ENCODE measurements around a stretch of chr10.

DNA sequence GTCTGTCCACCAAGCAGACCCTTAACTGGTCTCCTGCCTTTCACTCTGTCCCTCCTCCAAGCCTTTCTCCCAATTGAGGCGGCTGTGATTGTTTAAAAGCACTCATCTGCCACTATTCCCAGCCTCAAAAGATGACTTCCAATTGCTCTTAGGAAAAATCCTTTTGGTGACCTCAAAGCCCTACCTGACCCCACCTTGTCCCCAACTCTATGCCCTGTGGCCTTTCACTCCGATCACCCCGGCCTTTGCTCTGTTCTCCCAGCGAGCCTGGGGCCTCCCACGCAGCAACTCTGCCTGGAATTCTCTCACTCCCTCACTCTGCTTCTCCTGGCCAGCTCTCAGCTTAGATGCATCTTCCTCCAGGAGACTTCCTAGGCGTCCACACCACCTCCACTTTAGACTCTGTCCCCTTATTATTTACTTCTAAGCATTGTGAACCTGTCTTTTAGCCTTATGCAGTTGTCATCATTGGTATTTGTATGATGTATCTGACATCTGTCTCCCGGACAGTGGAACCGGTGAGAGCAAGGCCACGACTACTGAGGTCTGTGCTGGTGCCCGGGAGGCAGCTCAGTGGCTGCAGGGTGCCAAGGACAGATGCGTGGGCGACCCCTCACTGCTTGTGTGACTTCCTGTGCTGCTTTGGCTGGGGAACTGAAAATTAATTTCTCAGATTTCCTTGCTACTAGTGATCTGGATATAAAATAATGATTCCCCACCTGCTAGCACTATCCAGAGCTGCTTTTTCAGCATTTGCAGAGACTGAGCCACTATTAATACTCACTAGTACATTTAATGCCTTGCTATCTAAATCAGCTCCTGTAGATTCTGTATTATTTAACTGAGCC lies 63.0 kb downstream of the PIP4K2A start:
- PRO-cap = no peak

GRCh38 chr10:23362873-23363195 lies 18.2 kb upstream of the C10orf67 start:
- PRO-cap = no peak

- PRO-cap = bidirectional peak, plus-strand start at chr10:24210353, minus-strand start at chr10:24210160
These were observed 1.1 kb downstream of the KIAA1217 start for GRCh38 chr10:24209864-24210554.

GRCh38 chr10:24251248-24252171 lies 42.6 kb downstream of the KIAA1217 start:
- PRO-cap = no peak

DNA sequence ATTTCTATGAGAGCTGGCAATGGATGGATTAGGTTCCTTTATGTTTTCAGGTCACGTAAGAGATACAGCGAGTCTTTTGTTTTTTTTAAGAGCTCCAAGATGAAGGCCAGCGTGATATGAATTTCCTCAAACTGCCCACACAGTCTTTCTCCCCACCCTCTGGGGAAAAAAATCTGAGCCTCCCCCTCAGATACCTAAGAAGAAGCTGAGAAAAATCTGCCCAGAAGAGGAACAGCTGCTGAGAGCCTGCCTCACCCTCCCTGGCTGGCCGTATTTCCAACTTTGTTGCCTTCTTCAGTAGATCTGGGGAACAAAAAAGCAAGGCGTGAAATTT lies 208.1 kb downstream of the KIAA1217 start:
- PRO-cap = no peak

GRCh38 chr10:24467160-24467605 lies 256.5 kb downstream of the ARHGAP21 start:
- PRO-cap = no peak

DNA sequence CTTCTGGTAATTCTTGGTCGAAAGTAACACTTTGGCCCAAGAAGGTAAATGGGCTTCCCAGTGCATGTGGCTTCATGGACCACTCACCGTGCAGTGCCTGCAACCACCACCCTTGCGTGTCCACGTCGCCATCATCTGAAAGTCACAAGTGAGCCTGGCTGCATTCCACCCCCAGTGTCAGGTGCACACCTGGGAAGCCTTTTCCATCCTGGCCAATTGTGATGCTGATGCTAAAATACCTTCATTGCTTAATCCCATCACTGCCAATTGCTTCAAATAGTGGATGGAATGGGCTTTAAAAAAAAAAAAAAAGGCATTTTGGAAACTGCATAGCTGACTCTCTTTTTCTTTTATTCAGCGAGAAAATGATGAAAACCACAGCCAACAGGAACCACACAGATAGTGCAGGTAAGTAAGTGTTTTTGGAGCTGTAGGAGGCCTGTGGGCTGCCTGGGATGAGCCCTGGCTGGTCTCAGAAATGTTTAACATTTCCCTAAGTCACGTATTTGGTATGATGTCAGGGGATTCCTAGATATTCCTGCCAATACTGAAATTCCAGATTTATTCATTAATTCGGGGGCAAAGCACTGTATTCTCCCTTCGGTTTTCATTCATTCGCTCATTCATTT lies 228.8 kb downstream of the ARHGAP21 start:
- PRO-cap = no peak

DNA sequence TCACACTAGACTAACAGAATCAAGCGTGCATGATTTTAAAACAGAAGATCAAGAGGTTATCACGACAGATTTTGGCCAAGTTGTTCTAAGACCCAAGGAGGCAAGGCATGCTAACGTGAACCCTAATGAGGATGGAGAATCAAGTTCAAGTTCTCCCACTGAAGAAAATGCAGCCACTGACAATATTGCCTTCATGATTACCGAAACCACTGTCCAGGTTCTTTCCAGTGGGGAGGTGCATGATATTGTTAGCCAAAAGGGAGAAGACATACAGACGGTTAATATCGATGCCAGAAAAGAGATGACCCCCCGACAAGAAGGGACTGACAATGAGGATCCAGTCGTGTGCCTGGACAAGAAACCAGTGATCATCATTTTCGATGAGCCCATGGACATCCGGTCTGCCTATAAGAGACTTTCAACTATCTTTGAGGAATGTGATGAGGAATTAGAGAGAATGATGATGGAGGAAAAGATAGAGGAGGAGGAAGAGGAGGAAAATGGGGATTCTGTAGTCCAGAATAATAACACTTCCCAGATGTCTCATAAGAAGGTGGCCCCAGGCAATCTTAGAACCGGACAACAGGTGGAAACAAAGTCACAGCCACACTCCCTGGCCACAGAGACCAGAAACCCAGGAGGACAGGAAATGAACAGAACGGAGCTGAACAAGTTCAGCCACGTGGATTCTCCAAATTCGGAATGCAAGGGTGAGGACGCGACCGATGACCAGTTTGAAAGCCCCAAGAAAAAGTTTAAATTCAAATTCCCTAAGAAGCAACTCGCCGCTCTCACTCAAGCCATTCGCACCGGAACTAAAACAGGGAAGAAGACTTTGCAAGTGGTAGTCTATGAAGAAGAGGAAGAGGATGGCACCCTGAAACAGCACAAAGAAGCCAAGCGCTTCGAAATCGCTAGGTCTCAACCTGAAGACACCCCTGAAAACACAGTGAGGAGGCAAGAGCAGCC lies 180.2 kb downstream of the ARHGAP21 start:
- PRO-cap = no peak

DNA sequence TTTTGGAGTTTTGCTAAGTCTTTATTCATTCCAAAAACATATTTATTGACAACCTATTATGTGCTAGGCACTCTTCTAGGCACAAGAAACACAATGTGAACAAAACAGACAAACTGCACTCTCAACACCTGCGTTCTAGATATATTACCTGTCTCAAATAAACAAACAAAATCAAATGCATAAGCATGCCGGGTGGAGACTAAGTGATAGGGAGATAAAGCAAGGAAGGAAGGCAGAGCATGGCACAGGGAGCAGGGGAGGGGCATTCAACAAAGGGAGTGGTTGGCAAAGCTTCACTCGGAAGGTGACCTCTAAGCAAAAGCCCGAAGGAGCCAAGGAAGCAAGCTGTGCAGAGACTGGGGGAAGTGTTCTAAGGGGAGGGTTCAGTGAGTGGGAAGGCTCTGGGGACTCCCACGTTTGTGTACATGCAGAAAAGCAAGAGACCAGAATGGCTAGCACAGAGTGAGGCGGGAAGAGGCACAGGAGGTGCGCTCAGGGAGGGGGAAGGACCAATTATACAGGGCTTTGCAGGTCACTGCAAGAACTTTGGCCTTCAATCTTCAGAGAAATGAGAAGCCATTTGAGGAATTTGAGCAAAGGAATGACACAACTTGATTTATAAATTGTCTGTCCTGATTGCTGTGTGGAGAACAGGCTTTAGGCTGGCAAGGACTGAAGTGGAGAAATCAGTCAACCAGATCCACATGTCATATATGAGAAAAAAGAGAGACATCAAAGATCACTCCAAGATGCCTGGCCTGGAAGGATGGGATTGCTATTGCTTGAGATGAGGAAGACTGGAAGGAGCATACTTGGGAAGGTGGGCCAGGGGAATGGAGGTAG lies 7.4 kb downstream of the ARHGAP21 start:
- PRO-cap = unidirectional peak, plus-strand start at position 318 of the sequence; unidirectional peak, plus-strand start at position 460 of the sequence

GRCh38 chr10:24722165-24722428 lies 1.6 kb downstream of the ARHGAP21 start:
- PRO-cap = no peak

DNA sequence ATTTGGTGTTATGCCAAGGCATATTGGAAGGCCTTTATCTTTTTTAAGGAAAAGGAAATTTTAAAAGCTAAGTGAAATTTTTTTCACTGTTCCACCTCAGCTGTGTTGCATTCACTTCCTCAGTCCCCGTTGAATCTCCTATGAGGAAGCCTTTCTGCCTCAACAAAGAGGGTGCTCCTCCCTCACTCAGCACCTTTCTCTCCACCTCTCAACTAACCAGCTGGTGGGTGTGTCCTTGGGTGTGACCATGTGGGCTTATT lies 82.9 kb downstream of the PRTFDC1 start:
- PRO-cap = no peak

DNA sequence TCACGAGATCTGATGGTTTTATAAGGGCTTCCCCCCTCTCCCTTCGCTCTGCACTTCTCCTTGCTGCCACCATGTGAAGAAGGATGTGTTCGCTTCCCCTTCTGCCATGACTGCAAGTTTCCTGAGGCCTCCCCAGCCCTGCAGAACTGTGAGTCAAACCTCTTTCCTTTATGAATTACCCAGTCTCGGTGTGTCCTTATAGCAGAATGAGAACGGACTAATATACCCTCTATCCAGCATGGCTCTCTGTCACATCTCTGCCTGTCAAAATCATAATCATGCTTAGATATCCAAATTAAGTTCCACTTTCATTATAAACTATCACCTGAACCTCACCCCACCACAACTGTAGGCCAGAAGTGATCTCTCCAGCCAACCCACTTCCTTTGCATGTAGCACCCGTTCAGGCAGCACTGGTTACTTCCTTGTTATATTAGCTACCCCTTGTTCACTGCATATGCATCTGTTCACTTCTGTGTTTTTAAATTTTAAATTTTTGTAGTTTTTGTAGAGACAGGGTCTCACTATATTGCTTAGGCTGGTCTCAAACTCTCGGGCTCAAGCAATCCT lies 64.9 kb downstream of the PRTFDC1 start:
- PRO-cap = no peak

GRCh38 chr10:25061529-25062005 lies 45.2 kb downstream of the THNSL1 start:
- PRO-cap = no peak

- PRO-cap = no peak
These were observed 41.6 kb downstream of the APBB1IP start for GRCh38 chr10:26479722-26480238.

DNA sequence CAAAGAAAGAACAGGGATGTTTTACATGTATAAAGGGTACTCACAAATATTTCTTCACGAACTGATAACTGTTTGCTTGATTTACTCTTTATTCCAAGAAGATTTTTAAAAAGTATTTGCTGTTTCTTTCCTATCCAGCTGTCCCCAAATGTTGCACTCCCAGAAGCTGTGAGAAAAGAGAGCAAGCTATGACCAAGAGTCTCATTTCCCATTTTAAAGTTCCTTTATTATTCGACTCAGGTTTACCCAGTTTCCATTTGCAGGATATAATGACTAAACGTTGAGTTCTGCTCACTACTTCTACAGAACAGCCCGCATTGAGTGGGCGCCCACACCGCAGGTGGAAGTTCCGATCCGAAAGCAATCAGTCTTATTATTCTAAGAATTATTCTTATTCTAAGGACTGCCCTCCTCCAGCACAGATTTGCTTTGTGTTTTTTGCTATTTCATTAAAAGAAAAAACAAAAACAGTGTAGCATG lies 90.8 kb downstream of the APBB1IP start:
- PRO-cap = no peak

DNA sequence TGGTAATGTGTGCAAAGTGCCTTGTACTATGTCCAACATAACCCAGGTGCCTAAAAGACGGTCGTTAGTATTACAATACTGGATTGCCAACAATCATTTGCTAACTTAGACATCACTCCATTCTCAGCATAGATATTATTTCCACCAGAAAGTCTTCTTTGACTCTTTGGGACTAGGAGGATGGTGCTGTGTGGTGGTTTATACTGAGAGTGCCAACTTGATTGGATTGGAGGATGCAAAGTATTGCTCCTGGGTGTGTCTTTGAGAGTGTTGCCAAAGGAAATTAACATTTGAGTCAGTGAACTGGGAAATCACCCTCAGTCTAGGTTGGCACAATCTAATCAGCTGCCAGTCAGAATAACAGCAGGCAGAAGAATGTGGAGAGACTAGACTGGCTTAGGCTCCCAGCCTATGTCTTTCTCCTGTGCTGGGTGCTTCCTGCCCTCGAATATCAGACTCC lies 85.1 kb upstream of the PDSS1 start:
- PRO-cap = no peak

- PRO-cap = no peak
These were observed 36.5 kb downstream of the PDSS1 start for GRCh38 chr10:26733669-26734701.

GRCh38 chr10:26738770-26739753 lies 41.6 kb downstream of the PDSS1 start:
- PRO-cap = no peak

DNA sequence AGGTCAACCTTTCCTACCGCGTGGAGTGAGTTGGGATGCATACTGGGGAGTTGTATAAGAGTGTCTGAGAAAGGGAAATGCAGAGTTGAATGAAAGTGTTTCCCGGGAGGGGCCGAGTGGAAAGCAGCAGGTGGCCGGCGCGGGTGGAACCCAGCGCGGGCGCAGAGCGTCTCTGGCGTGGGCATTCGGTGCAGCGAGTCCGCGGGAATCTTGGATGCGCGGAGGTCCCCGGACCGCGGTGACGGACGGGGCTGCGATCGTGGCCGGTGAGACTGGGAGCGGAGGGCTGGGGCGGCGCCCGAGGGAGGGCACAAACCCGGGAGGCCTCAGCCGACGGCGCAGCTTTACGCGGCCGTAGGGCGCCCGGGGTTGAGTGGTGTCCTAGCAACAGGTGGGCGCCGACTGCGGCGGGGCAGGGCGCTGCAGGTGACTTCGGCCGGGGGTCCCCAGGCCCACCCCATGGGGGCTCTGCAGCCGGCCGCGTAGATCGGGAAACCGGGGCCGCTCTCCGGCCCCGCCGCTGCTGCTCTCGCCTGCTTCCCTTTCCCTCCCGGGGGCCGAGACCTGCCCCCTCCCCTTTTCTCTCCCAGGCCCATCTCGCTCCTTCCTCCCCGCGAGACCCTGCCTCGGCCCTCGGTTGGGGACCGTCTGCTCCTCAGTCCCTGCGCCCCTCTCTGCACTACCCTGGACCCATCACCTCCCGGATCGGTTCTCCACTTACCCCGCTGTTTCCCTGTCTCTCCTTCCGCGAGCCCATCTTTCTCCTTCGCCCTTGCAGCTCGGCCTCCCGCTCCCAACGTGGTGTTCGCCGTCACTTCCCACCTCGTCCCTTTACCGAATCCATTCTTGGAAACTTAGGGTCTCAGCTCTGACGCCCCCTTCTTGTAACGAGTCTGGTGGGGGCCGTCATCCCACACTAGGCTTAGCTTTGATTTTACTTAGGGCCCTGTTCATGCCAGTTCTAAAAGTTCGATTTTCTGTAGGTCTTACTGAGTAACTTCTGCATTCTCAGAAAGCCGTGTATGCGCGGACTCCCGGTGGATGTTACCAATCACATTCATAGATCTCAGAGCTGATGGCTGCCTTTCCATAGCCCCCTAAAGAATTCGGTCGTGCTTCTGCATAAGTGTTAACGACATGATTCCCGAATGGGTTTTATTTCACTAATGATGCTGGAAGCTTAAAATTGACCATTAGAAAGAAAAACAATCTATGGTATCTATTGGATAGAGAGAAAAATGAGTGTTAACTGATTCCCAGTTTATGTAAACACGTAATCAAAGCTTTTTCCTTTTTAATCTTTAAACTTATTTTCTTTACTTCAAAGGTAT lies 18.5 kb upstream of the ACBD5 start:
- PRO-cap = no peak

GRCh38 chr10:27505176-27505406 lies 987 bp downstream of the RAB18 start:
- PRO-cap = no peak